ENCODE data around the gene LRCH3.

DNA sequence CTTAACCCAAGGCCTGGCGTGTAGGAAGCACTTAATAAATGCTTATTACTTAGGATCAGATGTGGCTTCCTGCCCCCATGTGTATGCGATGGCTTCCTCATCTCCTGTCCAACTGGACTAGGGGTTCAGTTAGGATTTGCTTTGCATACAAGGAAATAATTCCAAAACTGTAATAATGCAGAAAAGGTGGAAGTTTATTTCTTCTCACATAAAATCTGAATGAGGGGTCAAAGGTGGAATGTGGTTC, 54.6 kb downstream of the BDH1 start:
- CAGE, long polyA plus RNA = no peak
- RRBS = no CpG with 5 or more reads among the region's 2 CpGs

DNA sequence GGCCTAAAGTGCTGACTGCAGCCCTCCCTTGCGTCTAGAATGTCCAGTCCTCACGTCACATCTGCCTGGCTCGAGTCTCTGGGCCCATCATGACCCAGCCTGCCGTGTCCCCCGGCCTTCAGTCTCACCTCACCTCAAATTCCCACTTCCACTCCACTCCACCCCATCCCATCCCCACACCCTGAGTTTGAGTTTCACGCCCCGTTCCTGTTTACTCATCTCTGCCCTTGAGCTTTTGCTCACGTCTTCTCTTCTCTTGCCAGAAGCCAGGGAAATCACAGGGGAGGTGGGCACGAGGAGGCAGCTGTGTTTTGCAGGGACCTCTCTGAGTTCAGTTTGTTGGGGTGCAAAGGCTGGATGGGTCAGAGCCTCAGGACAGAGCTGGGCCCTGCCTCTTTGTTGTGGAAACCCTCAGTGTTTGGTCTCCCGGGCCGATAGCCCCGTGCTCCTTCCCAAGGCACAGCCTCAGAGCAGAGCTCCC, 41.1 kb downstream of the BDH1 start:
- CAGE, long polyA plus RNA = no peak
- RRBS = no CpG with 5 or more reads among the region's 12 CpGs

DNA sequence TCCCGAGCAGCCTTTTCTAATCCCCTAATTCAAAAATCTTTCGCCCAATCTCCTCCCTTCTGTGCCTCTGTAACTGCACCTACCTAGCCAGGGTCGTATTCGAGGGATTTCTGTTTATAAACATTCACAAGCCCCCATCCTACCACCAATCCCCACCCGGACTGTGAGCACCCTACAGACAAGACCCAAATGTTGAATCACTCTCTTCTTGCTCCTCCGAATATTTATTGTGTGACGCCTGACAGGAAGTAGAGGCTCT, 1.7 kb downstream of the BDH1 start:
- CAGE, long polyA plus RNA = no peak
- RRBS = no CpG with 5 or more reads among the region's 7 CpGs

GRCh38 chr3:197613167-197614174, 57.7 kb upstream of the BDH1 start:
- CAGE, long polyA plus RNA = no peak
- RRBS = no CpG with 5 or more reads among the region's 10 CpGs

- CAGE, long polyA plus RNA = no peak
- RRBS = no CpG with 5 or more reads among the region's 22 CpGs
These were observed 1.6 kb downstream of the FYTTD1 start for GRCh38 chr3:197751210-197751714.

GRCh38 chr3:197791147-197791839, at the start of gene LRCH3:
Gene LRCH3, plus strand, starts transcription at chr3:197791254.
- CAGE, long polyA plus RNA = start-site peak on the plus strand at chr3:197791237-197791267, 343 and 186 reads in 2 replicates
- RRBS = 2% methylated on average over 40 of the region's 75 CpGs

DNA sequence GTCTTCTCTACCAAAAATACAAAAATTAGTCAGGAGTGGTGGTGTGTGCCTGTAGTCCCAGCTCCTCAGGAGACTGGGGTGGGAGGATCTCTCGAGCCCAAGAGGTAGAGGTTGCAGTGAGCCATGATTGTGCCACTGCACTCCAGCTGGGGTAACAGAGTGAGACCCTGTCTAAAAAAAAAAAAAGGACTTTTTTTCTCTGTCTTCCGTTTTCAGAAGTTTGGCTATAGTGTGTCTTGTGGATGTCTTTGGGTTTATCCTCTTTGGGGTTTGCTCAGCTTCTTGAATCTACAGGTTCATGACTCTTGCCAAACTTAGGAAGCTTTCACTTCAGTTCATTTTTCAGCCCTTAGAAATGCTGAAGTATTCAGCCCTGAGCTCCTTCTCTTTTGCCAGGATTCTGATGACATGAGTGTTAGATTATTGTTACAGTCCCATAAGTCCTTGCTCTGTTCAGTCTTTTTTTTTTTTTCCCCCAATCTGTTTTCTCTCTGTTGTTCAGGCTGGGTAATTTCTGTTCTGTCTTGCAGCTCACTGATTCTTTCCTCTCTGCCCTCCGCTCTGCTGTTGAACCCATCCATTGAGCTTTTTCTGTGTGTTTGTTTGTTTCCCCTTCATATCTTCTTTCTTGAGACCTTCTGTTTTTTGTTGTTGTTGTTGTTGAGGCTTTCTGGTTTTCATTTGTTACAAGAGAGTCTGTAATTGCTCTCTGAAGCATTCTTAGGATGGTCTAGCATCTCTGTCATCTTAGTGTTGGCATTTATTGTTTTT, 18.3 kb downstream of the LRCH3 start:
- CAGE, long polyA plus RNA = no peak
- RRBS = no CpG with 5 or more reads among the region's 3 CpGs

DNA sequence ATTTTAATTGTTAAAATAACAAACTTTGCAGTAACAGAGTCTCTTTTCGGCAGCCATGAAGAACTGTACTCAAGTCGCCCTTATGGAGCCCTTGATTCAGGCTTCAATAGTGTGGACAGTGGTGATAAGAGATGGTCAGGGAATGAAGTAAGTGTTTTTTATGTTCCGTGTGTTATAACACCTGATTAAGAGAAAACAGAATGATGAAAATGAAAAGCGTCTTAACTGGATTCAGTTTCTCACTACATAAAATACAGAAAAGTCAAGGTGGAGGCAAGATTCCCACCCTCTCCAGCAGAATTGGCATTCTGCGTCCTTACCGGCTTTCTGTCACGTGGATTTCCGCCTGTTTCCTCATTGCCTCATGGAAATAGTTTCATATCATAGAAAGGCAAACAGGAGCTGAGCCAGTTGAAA, 39.7 kb downstream of the LRCH3 start:
- CAGE, long polyA plus RNA = no peak
- RRBS = no CpG with 5 or more reads among the region's 8 CpGs

DNA sequence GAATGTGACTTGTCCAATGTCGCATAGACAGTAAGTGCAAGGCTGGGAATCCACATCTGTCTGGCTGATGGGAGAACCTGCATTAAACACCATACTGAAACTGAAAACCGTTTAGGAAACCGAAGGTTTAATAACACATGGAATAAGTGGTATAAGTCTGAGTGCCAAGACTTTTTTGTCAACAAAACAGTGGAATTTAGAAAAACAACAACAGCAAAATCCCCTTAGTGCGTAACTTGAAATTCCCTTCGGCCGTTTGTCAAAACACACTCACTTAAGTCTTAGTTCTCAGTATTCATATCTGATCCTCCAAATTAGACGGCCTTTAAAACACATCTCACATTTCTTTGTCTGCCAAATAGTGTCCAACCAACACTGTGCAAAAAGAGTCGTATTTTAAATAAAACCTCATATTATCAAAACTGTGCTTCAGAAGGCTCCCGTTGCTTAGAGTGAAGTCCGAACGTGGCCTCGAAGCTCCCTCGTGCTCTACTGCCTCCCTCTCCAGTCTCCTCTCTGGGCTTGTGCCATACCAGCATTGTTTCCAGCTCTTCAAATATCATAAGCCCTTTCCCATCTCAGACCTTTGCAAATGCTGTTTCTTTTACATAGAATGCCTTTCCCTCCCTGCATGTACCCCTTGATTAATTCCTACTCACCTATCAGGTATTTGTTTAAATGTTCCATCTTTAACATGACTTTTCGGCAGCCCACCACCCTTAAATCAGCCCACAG, 64.6 kb downstream of the LRCH3 start:
- CAGE, long polyA plus RNA = no peak
- RRBS = no CpG with 5 or more reads among the region's 14 CpGs

DNA sequence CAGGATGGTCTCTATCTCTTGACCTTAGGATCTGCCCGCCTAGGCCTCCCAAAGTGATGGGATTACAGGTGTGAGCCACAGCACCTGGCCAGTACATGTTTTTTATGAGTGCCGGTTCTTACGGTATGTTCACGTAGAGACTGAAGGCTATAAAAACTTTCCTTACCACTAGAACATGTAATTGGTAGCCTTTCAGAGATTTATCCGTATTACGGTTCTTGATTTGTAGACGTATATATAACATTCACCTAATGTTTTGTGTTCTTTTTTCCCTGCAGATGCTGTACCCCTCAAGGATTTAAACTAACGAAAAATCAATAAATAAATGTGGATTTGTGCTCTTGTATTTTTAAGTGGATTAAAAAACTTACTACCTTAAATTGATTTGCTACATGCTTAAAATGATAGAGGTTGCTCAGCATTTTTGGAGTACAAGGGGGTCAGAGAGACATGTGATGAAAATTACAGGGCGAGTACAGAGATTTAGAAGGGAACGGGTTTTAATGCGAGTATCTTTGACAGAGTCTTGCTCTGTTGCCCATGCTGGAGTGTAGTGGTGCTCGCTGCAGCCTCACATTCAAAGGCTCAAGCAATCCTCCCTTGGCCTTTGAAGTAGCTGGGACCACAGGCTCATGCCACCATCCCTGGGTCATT, 4.2 kb downstream of the IQCG start:
- CAGE, long polyA plus RNA = no peak
- RRBS = no CpG with 5 or more reads among the region's 12 CpGs

DNA sequence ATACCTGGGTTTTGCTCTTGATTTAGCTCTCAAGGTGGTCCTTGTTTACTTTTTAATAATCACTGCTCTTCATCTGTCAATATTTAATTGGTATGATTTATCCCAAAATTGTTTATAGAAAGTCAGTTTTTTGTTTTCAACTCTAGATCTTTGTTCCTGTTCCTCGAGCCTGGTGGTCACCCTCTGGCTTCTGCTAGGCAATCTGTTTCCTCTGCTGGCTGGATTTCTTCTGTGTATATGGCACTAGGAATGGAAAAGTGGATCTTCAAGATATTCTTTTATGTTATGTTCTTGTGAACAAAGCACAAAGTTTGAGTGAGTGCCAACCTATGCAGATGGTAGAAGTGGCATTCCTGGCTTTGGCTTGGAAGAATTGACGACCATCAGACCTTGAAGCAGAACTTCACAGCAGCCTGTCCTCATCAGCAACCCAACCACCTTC, 78.4 kb downstream of the LMLN start:
- CAGE, long polyA plus RNA = no peak
- RRBS = no CpG with 5 or more reads among the region's 2 CpGs

DNA sequence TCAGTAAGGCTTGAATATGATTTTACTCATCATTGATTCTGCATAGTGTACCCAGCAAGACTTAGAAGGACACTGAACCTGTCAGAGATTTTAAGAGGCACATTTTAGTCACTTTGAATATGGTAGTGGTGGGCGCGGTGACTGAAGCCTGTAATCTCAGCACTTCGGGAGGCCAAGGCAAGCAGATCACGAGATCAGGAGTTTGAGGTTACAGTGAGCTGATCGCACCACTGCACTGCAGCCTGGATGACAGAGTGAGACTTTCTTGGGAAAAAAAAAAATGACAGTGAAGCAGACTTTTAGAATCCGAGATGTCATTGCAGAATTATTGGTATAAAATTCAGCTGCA, 82.1 kb downstream of the LMLN start:
- CAGE, long polyA plus RNA = no peak
- RRBS = no CpG with 5 or more reads among the region's 6 CpGs

All from AG04450 (cell line).